ENCODE measurements around the genes NUDT7 and MAF.

DNA sequence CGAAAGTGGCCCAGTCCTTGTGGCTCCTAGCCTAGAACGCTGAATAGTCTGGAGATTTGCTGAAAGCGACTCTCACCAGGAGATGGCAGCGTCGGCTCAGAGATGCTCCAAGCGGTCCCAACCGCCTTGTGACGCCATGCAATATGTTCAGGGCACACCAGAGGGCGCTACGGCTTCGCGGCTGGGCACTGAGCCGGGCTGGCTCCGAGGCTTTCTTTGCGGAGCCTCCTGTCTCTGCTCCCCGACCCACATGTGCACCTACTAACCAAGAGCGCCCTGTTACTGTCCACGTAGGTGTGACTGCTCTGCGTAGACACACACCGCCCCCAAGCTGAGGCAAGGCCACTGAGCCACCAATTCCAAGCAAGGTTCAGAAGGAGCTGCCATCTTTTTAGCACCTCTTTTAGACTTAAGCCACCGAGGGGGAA, 36.9 kb downstream of the SYCE1L start:
- RRBS = no CpG with 5 or more reads among the region's 21 CpGs

- RRBS = 2% methylated on average over 22 of the region's 46 CpGs
Observed at GRCh38 chr16:77722450-77723531, at the start of gene NUDT7. NUDT7 (plus strand) TSS chr16:77722514.

- RRBS = no CpG with 5 or more reads among the region's 16 CpGs
Observed at GRCh38 chr16:78778082-78778853, 678.8 kb downstream of the WWOX start.

GRCh38 chr16:78957637-78958137, 642.9 kb downstream of the MAF start:
- RRBS = no CpG with 5 or more reads among the region's 11 CpGs

GRCh38 chr16:79278389-79278976, 322.1 kb downstream of the MAF start:
- RRBS = no CpG with 5 or more reads among the region's 12 CpGs

DNA sequence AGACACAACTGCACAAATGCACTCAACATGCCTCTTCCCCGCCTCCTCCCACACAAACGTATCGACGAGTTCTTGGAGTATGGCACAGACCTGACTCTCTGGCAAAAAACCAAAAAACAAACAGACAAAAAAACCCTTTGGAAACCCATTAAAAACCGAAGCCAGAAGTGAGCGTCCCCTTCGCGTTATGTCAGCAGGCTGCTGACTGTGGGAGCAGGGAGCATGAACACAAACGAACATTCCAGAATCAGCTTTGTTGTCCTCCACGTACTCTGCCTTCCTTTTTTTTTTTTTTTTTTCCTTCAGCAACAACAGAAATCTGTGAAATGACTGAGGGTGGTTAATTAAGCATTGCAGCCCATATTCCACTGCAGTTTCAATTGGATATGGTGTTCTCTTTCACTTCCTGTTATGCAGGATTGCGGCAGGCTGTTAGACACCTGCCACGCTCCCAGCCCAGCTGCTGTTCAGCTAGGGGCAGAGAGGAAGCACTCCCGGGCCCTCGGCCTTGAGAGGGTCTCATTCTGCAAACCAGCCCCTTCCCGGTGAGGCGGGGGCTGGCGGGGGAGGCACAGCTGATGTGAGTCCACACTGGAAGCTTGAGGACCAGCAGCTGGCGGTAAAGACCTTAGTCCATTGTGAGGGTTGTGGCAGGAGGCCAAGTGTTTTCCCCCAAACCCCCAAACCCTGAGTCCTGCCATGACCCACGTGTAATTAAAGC, 313.5 kb downstream of the MAF start:
- RRBS = 8% methylated on average over 3 of the region's 19 CpGs

DNA sequence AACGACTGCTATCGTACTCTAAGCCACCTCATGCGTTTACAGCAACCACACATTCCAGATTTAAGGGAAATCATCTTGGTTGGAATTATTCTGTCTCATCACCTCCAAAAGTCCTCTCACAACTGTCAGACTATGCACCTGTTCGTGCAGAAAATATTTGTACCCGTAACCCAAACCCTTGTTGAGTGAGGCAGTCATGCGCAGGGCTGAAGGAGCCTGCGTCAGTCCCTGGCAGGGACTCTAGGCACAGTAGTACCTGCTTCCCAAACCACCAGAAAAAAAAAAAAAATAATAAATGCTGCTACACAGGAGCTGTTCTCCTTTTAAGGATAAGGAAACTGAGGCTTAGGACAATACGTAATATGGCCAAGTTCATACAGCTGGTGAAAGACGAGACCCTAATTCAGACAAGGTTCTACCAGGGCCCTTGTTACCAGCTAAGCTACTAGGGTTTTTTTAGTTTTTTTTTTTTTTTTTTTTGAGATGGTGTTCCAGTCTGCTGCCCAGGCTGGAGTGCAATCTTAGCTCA, 59.3 kb downstream of the MAF start:
- RRBS = no CpG with 5 or more reads among the region's 9 CpGs

DNA sequence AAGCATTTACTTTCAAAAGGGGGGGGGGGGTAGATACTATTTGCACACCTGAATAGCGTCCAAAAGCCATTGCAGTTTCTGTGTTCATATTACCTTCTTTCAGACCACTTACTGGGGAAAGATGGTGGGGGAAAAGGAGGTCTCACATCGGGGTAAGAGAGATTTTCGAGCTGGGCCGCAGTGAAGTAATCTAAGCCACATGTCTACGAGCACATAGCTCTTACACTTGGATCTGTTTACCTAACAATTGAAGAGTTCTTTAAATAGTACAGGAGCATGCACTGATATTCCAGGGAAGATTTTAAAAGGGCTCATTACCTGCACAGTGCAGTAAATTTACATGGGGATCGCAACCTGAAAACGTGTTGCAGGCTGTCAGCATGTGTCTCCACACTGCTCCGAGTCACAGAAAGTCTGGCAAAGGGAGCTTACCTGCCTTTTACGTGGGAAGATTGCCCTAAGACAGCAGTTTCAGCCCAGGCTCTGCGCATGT, 12.6 kb downstream of the MAF start:
- RRBS = no CpG with 5 or more reads among the region's 10 CpGs

DNA sequence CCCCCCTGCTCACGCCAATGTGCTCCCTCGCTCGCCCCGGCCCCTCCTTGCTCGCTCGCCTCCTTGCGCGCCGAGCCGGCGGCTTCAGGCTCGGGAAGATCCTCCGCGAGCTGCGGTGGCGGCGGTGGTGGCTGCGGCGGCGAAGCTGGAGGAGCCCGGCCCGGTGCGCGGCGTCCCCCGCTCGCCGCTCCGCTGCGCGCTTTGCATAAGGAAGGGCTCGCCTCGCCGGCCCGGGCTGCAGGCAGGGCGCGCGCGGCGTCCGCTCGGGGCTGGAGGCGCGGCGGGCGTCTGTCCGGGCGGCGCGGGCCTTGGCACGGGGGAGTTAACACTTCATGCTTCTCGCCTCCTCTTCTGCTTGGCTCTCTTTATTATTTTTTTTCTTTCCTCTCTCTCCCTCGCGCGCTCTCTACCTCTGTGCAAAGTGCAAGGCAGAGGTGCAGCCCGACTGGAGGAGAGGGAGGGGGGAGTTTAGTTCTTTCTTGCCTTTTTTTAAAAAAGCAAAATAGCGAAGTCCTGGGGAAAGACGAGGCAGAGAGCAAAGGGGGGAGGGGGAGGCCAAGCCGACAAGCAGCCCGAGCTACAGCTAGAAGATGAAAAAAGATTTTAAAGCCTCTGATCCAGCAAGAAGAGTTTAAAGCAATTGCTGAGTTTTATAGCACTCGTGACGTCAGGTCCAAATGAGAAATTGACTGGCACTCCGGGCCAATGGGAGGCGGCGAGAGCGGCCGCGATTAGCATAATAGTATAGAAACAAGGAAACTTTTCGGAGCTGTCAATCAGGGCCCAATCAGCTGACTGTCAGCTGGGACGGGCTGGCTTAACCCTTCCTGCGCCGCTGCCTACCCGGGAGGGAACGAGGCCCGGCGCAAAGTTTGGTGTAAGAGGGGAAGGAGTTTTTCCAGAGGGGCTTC, at the start of gene MAF:
MAF (minus strand) TSS at position 625 of the 911 bp plus-strand sequence.
- RRBS = 20% methylated on average over 44 of the region's 76 CpGs

DNA sequence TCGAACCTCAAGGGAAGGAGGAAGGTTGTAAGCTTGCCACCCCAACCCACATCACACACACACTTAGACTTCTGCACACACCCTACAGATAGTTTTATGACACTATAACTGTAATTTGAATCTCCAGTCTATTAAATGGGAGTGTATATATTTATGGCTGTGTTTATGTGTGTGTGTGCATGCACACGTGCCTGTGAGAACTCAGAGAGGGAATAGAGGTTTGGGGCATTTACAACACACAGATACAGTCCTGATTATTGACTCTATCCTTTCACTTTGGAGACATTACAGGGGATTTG, 171.5 kb upstream of the MAF start:
- RRBS = no CpG with 5 or more reads among the region's 2 CpGs

DNA sequence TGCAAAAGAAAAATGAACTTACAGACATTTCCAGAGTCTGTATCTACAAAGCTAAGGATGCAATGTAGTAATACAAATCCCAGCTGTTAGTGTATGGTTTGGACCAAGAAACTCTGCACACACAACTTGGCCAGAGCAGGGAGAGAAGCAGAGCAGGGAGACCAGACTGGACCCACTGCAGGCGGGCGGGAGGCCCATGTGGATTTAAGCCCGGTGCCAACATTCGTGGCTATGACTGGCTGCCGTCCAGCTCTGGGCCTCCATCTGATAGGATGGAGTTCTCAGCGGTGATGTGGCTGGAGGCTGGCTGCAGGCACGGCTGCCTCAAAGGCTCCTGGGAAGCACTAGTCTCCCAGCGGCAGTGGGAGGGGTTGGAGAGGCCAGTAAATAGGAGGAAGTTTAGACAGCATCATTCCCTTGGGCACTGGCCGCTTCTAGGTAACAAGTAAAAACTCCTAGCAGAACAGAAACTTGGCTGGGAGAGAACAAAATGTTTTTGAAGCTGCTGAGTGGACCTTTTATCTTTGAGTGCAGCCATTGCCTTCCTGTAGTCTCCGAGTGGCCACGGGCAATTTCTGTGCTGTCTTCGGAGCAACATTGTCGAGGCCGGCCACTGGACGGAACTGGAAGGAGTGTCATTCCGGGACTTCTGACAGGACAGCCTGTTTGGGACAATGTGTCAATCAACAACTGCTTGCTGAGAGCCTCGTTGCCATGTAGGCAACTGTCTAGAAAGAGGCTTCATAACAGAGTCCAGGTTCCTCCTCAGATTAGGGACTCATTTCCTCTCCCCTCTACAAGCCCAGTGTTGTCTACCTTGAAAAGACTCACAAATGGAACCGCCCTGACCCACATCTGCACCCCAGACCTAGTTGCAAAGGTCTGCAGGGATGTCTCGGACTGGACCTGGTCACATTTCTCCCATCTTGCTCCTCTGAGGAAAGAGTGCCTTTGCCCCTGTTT, 96.0 kb upstream of the CDYL2 start:
- RRBS = no CpG with 5 or more reads among the region's 19 CpGs

DNA sequence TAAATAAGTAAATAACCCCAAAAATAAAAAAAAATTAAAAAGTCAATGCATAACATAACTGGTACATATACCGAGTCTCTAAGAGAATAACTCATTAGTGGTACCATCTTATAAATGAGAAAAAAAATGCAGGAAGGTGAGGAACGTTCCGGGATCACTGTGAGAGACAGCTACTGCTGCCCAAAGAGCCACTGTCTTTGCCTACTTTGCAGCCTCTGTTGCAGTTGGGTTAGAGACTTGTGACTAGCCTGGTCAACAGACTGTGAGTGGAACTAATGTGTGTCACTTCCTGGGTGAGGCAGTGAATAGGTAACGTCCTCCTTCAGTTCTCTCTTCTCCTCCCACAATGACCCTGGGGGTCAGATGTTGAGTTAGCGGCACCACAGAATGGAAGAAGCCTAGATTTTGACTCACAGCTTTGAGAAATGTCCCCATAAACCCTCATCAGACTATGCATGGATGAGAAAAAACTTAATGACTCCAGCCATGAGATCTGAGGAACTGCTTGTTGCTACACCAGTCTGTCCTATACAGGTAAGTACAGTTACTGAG, 5.3 kb downstream of the C16orf46 start:
- RRBS = 67% methylated on average over 2 of the region's 5 CpGs

DNA sequence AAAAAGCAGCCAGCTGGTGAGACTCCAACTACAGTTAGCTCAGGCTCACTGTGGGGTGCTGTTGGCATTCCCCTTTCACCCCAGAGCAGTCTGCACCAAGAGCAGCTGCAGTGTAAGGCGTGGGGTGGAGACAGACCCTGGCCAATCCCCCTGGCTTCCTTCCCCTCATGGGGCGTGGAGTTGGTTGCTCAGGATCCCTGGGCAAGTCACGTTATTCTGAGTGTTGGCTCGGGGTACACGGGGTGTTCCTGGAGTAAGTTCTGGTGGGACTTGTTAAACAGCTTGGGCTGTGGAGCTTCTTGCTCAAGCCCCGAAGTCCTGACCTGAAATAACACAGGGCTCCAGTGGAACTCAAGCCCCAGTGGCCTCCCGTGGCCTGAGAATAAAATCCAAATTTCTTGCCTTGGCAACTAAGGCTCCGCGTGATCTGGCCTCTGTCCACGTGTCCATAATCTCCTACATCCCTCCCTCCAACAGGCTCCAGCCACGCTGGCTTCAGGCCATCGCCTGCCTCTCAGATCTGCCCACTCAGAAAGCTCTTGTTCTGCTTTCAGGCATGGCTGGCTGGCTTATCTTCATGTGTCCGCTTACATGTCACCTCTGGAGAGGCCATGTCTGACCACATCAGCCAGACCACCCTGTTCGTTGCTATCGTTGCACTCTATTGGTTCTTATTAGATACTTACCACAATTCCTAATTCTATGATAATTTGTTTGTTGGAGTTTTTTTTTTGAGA, 49.3 kb upstream of the BCO1 start:
- RRBS = no CpG with 5 or more reads among the region's 15 CpGs

- RRBS = no CpG with 5 or more reads among the region's 4 CpGs
Observed at GRCh38 chr16:81266648-81266909, 28.1 kb downstream of the BCO1 start.

- RRBS = no CpG with 5 or more reads among the region's 10 CpGs
Observed at GRCh38 chr16:81275770-81276309, 37.4 kb downstream of the BCO1 start.

GRCh38 chr16:81323994-81325287, 9.7 kb downstream of the GAN start:
- RRBS = no CpG with 5 or more reads among the region's 14 CpGs

- RRBS = 2% methylated on average over 7 of the region's 13 CpGs
Observed at GRCh38 chr16:81405697-81406197, 38.9 kb upstream of the CMIP start.

DNA sequence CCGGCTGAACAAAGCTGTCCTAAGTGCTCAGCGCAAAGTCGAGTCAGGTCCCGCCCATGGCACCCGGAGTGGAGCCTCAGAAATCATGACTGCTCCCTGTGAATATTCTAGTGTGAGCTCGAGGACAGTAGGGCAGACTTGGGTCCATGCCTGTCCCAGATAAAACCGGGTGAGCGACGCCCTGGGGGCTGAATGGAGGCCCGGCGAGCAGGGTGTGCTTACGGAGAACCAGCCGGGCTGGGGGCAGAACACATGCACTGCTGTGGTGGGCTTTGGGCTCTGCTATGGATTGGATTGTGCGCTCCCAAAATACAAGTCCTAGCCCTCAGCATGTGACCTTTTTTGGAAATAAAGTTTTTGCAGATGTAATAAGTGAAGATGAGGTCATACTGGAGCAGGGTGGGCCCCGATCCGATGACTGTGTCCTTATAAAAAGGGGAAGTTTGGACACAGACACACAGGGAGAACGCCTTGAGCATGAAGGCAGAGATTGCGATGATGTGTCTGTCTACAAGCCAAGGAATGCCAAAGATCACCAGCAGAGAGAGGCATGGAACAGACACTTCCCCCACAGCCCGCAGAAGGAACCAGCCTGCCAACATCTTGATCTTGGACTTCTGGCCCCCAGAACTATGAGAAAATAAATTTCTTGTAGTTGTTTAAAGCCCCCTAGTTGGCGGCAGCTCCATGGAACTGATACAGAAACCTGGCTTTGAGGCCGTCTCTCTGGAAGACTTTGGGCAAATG, 12.7 kb upstream of the CMIP start:
- RRBS = 96% methylated on average over 8 of the region's 21 CpGs

DNA sequence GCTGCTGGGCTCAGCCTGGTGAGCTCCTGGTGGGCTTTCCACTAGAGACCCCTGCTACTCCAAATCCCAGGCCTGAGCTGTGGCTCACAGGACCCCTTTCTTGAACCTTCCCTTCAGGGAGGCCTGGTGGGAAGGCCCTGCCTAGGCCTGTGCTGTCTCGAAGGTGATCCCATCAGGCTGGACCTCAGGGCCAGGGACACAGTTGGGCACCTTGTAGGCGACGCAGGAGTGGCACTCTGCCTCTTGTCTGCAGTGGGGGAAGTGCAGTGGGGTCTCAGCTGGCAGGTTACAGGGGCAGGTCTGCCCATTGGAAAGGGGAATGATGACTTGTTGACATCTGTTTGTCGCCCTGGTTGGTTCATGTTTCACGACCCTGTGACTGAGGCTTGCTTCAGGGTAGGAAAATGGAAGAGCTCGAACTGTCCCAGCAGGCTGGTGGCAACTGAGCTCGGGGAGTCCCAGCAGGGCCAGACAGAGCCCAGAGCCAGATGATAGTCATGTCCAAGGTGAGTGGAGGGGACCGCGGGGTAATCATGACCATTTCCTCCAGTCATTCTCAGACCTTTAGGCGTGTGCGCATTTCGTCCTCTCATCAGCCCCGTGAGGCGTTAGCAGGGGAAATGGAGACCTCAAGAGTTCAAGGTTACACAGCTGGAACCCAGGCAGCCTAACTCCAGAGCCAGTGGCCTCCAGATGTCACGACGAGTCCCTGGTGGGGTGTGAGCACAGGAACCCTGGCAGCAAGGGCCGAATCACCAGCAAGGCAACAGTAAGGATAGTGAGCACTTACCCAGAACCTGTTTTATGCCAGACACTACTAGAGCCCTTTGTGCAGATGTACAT, 11.3 kb downstream of the CMIP start:
- RRBS = no CpG with 5 or more reads among the region's 17 CpGs

DNA sequence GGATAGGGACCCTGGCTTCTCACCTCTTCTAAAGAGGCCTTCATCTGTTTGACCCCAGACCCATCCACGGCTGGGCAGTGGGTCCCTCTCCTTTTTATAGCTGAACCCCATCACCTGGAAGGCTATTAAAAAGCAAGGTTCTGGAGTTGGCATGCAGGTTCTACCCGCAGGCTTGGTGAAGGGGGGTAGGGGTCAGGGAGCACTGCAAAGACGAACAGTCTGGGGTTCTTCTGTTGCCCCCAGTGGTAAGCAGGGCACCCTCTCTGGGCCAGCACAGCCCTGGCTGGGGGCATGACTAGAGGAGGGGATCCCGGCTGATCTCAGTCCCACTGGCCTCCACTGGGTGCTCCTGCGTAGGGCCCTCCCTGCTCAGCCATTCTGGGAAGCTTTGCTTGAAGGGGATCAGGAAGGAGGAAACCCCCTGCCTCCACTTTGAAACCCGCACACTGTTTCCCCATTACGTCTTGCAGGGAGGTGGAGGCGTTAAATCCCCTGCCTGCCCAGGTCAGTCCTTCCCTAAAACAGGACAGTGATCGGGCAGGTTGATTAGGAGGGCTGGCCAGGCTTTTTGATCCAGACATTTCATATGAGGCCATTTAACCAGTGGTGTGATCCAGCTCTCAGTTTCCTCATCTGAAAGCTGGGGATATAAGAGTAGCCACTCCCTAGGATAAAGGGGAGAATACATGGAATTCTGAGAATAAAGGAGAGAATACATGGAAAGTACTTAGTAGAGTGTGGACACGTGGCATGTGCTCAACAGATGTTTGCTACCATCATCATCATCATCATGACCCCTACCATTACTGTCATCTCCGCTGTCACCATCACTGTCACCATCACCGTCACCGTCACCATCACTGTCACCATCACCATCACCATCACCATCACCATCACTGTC, 13.8 kb downstream of the CMIP start:
- RRBS = no CpG with 5 or more reads among the region's 13 CpGs

All from HTR-8/SVneo (cell line).